Measurements from ENCODE around the genes SLC30A4 and DTWD1.

DNA sequence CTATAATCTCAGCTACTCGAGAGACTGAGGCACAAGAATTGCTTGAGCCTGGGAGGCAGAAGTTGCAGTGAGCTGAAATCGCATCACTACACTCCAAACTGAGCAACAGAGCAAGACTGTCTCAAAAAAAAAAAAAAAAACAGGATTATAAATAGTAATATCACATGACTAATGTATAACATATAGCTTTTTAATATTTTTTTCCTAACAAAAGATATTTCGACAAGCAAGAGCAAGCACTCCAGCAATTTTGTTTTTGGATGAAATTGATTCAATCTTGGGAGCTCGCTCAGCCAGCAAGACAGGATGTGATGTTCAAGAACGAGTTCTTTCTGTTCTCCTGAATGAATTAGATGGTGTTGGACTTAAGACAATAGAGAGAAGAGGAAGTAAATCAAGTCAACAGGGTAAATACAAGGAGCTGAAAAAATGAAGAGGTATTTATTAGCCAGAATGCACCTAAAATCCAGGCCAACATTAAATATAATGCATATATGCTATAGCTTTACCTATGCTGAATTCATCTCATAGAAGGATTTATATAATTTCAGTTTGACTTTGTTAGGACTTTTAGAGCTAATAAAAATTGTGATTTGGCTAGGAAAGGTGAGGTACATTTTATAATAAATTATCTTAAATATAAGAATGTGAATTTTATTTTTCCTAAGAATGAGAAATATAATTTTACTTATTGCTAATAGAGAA is 13.4 kb downstream of the SPATA5L1 start:
- PRO-cap, result no peak

GRCh38 chr15:45522714-45523572 is at the start of gene SLC30A4:
Gene SLC30A4, minus strand, starts transcription at chr15:45522755.
- PRO-cap, result bidirectional peak, plus-strand start at chr15:45522817, minus-strand start at chr15:45522755; bidirectional peak, plus-strand start at chr15:45523244, minus-strand start at chr15:45523222

GRCh38 chr15:45539578-45540079 is 17.1 kb upstream of the SLC30A4 start:
- PRO-cap, result no peak

GRCh38 chr15:45585785-45586480 is 1.2 kb upstream of the BLOC1S6 start:
- PRO-cap, result no peak

- PRO-cap, result no peak
Observed at GRCh38 chr15:47708573-47709135, 8.7 kb upstream of the SEMA6D start.

GRCh38 chr15:48151852-48152421 is 26.2 kb downstream of the MYEF2 start:
- PRO-cap, result no peak

DNA sequence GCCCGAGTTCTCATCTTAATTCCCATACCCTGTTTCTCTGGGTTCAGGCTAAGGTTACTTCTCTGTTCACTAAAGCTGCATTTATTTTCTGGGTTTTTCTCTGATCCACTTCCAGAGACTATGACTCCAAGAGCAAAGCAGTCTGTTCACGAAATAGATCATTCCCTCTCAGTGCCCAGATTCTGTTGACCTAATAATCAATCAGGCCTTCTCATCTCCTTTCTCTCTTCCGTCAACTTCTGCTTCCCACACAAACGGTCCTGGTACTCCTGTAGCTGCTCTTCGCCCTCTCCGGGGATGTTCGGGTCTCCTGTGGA is 61.3 kb downstream of the DUT start:
- PRO-cap, result no peak

GRCh38 chr15:48456463-48456997 is 125.3 kb downstream of the DUT start:
- PRO-cap, result no peak

GRCh38 chr15:48596235-48597027 is 49.1 kb downstream of the FBN1 start:
- PRO-cap, result no peak

GRCh38 chr15:48788865-48789494 is 21.9 kb downstream of the CEP152 start:
- PRO-cap, result no peak

DNA sequence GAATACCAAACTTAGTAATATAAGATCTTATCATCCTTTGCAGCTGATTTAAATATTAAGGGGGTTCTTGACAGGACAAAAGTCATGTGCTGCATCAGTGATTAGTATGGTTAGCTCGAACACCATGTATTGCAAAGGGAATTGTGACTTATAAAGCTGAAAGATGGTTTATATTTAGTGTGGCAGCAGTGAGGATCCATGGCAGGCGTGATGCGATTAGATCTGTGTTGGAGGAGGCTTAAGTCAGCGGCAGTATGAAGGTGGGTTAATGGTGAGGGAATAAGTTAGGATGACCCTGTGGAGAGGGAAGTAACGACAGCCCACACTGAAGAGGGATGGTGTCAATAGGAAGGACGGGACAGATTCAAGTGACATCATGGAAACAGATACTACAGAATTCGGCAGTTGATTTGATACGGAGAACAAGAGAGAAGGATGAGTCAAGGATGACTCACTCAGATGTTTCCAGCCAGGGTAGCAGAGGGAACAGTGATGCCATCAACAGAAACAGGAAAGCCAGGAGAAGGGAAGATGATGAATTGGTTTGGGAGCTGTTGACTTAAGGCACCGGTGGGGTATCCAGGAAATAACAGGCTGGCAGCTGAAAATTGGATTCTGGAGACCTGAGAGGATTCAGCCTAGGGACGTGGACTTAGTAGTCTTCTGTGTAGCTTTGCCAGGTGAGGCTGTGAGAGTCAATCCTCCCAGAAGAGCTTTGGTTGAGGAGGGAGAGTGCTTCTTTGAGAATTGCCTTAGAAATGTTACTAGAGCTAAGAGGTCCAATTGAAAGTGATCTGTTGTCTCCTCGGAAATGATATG is 38.0 kb downstream of the SHC4 start:
- PRO-cap, result no peak

GRCh38 chr15:48962734-48963335 is 884 bp downstream of the SHC4 start:
- PRO-cap, result no peak

DNA sequence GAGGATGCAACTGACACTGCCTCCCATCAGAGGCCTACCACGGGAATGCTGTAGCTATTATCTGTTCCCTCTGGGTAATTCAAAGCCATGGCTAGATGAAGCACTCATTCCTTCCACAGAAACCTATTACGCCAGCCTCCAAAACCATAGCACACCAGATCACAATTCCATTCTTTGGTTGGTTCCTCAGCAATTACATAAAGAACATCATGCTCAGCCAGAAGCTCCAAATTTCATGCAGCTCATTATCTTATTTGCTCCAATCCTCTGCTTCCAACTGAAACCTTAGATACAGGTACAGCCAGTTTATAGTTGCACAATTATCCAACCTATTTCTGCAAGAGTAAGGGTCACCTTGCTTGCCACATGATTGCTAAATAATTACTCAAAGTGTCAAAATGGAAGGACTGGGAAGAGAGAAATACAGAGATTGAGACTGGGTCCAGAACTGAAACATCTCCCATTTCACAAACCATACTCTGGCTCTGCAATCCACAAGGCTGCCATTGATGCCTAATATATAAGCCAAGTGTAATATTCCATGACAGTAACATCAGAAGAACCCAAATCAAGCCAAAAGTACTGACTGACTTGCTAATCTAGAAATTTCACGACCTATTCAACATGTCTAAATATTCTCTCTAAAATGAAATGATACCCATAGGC is 23.4 kb upstream of the SHC4 start:
- PRO-cap, result no peak

GRCh38 chr15:49279799-49280200 is 109.8 kb downstream of the GALK2 start:
- PRO-cap, result no peak

GRCh38 chr15:49620557-49621635 is at the start of gene DTWD1:
Gene DTWD1, plus strand, starts transcription at chr15:49621048.
- PRO-cap, result bidirectional peak, plus-strand start at chr15:49621048, minus-strand start at chr15:49620844

- PRO-cap, result no peak
Observed at GRCh38 chr15:49877971-49878254, 241.1 kb downstream of the ATP8B4 start.

- PRO-cap, result no peak
Observed at GRCh38 chr15:50146420-50147148, 27.6 kb upstream of the ATP8B4 start.

GRCh38 chr15:50164286-50165059 is 17.5 kb upstream of the SLC27A2 start:
- PRO-cap, result no peak

- PRO-cap, result no peak
Observed at GRCh38 chr15:50224483-50225024, 41.0 kb downstream of the HDC start.

DNA sequence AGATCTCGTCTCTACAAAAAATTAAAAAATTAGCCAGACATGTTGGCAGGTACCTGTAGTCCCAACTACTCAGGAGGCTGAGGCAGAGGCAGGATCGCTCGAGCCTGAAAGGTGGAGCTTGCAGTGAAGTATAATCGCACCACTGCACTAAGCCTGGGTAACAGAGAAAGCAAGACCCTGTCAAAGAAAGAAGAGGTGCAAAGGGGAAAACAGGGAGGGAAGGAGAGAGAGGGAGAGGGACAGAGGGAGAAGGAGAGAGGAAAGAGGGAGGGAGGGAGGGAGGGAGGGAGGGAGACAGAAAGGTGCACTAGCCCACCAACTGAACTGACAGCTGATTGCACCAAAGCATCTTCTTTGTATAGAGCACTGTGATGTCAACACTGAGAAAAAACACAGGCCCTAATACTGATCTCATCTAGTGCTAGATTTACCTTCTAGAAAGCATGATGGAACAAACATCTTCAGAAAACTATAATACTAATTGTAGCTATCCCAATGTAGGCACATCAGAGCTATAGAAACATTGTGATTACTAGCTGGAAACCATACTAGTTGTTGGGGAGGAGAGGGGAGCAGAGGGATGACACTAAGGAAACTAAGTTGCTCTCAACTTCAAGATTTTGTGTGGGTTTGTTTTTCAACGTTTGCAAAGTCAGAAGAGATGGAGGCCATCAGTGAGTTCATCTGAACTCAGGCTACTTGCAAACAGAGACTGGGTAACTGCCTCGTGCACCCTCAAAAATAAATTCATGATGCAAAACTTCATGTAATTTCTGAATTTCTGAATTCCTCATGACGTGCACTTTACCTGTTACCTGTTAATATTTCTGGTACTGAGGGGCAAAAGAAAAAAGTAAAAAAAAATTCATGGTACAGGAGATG is 3.4 kb downstream of the GABPB1 start:
- PRO-cap, result no peak